ENCODE data around the gene PDE7B.

- RRBS = no CpG with 5 or more reads among the region's 10 CpGs
These were observed 8.8 kb downstream of the MYB start for GRCh38 chr6:135189465-135190659.

DNA sequence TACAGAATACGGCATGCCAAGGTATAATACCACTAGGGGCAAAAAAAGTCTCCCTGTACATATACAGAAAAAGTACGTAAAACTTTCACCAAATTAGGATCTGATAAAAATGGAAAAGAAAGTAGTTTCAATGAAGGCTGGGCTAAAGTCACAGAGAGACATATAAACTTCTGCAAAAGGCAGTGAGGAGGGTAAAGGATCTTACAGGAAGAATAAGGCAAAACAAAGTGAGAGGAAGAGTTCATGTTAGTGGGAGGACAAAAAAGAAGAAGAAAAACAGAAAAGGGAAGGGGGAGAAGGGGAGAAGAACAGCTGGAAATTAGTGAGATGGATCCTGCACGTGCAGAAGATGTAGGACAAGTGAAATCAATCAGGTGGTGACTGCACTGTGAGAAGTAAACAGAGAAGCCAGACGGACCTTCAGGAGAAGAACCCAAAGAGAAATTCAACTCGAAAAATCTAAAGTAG, 105.8 kb downstream of the MYB start:
- RRBS = no CpG with 5 or more reads among the region's 5 CpGs

DNA sequence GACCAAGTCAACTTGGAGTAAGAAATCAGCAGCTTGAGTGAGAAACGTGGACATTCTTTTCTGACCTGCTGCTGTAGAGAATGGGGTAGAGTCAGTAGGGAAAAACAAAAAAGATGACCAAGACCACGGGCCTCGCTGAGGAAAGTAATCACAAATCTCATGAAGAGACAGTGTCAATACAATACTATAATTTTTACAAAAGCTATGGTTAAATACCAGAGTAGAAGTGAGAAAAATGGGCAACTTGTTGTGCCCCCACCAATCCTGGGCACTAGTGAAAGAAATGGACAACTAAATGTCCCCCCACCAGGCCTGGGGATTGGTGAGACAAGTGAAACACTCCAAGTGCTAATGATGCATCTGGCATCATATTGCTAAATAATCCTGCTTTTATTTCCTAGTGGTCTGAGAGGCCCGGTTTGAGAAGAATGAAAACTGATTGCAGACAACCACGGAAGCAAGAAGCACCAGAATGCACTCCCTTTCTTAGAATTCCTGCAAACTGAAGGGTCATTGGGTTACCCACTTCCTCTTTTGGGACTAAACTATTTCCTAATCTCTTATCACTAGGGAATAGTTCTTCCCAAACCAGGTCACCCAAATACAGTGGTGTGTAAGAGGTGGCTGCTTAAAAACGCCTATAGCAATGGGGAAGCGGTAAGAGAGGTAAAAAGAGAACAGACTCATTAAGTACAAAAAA, 125.5 kb downstream of the MYB start:
- RRBS = no CpG with 5 or more reads among the region's 7 CpGs

DNA sequence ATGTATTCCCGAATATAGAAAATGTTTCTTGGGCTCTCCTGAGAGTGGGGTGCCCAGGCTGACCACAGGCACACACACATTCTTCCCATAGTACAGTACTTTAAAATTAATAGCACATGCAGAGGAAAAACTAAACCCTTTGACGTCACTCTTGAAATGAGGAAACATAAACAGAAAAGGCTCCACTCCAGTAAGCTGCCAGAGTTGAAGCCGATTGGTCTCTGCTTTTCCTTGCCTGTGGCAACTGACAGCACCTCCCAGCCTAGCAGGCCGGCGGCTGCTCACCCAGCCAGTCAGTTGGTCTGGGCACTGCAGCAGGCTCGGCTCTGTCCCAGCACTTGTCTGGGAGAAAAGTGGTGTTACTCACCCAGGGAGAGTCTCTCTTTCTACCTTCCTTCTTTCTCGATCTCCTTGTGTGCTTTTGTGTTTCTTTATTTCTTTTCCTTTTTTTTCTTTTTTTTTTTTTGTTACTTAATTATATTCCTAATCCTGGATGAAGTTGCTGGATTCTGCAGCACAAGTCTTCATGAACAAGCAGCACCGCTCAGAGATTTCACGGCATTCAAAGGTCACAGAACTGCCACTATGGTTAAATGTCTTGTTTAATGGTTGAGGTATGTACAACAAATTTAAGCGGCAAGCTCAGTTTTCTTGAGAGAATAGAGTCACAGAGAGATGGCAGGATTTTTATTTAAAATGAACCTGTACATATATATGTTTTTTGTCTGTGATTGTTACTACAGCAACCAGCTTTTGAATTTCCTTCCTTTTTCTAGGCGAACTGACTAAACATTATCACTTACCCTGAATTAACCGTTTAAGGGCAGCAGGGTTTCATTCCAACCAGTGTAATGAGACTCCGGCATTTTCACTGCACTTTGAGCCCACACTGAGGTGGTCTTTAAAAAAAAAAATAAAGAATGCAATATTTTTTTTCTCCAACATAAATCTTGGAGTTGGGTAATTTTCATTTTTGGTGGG, at the start of gene PDE7B:
Gene PDE7B, plus strand, starts transcription at position 296 of the 981 bp plus-strand sequence.
- RRBS = no CpG with 5 or more reads among the region's 13 CpGs

DNA sequence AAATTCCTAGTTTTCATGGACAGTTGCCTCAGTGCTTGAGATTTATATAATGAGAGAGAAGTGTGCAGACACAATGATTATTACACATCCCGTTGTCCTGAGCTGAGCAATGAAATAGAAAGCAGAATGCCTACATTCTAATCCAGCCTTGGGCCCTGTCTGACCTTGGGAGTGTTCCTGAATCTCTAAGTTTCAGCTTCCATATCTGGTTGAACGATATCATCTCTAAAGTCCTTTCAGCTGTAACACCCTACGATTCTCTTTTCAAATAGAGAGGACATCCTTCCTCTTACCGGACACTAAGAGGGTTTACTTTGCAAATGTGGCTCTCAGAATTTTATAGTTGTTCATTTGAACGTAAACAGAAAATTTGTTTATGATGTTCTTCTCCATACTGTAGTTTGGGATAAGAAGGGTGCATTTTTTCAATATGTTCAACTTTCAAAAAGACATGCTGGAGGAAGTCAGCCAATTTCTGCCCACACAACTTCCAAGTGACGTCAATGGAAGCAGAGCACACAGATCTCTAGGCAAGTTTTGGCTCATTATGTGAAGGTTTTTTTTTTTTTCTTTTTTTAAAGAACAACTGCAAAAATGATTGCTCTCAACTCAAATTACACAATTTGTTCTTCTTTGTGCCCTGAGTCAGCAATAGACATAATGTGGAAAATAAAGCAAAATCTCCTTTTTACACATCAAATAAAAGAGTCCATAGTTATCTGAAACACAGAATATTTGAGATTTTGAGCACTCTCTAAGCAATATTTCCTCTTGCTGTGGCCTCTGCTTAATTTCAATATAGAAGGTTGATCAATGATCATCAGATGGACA, 50.5 kb downstream of the PDE7B start:
- RRBS = no CpG with 5 or more reads among the region's 6 CpGs

- RRBS = no CpG with 5 or more reads among the region's 2 CpGs
These were observed 55.8 kb downstream of the PDE7B start for GRCh38 chr6:135907284-135907676.

DNA sequence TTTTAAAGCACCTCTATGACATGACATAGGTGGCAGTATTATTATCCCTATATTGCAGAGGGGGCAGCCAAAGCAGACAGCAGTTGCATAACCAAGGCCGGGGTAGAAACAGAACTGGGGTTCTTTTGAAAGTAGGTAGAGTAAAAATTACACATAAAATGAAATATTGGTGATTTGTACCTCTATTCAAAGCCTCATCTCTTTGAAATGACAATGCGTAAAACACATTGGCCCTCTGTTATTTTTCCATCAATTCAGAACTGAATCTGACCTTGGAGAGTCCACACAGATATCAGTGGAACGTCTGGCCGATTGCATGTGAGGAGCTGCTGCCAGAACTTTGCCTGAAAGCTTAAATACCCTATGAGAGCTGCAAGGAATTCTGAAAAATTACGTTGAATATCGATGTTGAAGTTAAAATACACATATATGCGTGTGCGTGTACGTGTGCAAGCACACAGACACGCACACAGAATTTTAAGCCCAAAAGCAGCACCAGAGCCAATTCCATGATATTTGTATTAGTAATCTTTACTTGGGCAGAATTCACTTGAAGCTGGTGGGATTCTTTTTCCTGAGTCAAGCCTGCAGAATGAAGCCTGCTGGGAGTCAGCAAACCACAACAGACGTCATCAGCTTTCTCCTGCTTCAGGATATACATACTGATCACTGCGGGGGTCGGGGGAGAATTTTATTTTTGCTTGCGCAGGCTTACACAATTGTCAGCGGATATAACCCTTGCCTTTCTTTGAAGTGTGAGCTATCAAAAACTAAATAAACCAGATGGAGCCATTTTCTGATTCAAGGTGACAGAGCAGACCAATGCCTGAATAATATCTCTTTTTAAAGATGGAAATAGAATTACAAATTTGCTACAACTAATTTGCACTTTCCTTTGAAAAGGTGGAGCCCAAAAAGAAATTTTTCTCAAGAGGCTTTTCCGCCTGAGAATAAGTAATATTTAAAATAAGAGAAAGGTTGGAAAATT, 163.4 kb downstream of the PDE7B start:
- RRBS = no CpG with 5 or more reads among the region's 16 CpGs

DNA sequence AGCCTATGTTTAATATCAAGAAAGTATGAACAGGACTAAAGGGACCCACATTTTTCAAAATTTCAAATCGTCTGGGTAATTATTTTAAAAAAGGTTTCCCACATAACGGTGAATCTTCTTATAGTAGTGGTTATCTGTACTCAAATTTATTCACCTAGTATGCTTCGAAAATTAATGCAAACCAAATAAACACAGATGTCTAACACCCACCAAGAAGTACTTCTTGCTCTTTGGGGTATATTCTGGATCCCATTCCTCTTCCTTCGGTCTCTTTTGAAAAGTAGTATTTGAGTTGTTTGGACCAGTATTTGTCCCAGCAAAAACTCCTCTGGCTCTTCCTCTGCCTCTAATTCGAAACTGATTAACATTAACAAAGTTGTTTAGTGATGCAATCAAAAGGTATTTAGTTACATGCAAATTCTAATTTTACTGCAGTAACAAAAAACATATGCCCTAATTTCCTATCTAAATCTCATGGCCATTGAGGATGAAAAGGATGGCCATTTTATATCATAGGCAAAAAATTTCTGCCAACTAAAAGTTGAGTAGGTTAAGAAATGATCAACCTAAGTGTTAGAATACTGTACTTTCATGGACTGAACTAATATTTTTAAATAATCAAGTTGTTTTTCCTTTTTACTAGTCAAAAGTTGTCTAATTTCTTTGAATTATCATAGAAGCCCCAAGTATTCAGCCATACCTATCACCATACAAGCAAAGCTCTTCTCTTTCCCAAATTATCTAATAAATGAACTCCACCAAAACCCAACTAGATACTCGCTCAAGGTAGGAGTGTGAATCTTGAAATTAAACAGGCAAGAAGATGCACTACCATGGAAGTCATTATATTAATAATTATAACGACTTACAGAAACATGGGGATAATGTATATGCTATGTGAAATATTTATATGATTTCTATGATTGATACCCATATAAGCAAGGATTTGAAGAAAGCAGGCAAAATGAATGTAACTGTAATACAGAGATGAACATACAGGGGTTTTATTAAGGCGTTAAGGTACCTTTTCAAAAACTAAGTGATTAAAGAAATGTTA, 17.0 kb upstream of the MTFR2 start:
- RRBS = no CpG with 5 or more reads among the region's 8 CpGs

GRCh38 chr6:136275279-136275879, 14.3 kb downstream of the BCLAF1 start:
- RRBS = no CpG with 5 or more reads among the region's 2 CpGs

GRCh38 chr6:136510643-136511111, 39.5 kb downstream of the MAP7 start:
- RRBS = no CpG with 5 or more reads among the region's 5 CpGs

DNA sequence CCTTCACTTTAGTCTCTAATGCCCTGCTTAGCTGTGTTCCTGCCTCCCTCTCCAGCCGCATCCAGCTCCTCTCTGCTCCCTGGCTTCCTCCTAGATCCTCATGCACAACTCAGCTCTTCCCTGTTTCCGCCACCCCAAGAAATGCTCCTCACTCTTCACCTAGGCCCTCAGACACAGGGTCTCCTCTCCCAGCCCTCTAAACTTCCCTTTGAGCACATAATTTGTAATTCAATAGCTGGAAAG, 37.2 kb downstream of the MAP3K5 start:
- RRBS = no CpG with 5 or more reads among the region's 2 CpGs

DNA sequence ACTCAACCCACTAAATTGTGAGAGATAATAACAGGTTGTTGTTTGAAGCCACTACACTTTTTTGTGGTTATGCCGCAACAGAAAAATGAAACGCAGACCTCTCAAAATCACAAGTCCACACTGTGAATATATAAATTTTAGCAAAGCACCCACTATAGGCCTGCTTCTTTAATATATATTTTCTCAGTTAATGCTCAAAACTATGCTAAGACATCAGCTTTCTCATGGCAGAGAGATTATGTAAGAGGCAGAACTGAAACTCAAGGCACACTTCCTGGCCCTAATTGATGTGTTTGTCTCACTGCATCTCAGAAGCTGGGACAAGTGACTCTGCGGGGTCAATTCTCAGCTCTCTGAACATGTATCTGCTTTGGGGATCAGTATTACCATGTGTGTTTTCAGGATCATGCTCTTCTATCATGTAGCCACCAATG, 27.7 kb downstream of the MAP3K5 start:
- RRBS = no CpG with 5 or more reads among the region's 3 CpGs

DNA sequence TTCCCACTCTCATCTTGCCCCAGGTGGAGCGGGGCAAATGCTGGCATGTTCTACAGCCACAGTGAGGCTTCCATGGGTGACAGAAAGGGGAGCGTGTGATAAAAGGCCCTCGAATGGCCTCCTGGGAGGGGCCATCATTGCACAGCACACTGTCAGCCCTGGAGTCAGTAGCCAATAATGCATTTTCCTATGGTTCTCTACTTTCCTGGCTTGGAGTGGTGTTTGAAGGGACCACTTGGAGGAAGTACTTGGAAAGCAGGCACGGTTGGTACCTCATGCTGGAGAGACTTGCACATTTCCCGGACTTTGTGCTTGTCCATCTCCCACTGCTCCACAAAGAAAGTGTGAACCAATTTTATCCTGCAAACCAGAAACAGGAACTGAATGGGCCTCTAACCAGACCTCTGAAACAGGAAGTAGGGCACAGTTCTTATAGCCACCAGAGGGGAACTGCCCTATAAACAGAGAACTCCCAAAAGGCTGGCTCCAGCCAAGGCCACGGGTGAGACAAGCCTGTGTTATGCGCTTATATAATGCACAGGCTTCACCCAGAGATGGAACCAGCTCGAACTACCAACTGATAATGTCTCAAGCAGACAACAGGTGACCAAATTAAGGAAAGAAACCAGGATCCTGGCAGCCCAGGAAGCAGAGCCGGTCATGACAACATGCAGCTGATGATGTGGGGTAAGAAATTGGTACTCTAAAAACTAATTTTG, 8.5 kb downstream of the MAP3K5 start:
- RRBS = no CpG with 5 or more reads among the region's 9 CpGs

- RRBS = no CpG with 5 or more reads among the region's 2 CpGs
These were observed 14.9 kb upstream of the IFNGR1 start for GRCh38 chr6:137234062-137234460.

DNA sequence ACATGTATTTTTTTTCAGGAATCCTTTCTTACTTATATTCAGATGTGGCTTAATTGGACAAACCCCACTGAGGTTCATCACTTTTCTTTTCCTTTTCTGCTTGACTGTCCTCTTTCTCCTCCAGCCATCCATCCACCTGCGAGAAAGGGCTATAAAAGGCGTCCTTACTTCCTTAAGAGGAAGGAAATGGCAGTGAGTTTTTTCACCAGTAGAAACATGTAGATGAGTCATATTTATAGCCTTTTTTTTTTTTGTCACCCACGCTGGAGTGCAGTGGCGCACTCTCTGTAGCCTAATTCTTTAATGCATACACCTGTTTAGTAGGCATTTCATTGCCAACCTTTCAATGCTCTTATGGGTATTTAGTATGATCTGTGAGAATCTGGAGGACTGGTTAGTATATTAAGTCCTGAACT, 15.3 kb upstream of the IFNGR1 start:
- RRBS = no CpG with 5 or more reads among the region's 4 CpGs

- RRBS = no CpG with 5 or more reads among the region's 7 CpGs
These were observed 105.0 kb downstream of the OLIG3 start for GRCh38 chr6:137389109-137389590.

- RRBS = no CpG with 5 or more reads among the region's 6 CpGs
These were observed 149.6 kb upstream of the TNFAIP3 start for GRCh38 chr6:137717201-137718063.

DNA sequence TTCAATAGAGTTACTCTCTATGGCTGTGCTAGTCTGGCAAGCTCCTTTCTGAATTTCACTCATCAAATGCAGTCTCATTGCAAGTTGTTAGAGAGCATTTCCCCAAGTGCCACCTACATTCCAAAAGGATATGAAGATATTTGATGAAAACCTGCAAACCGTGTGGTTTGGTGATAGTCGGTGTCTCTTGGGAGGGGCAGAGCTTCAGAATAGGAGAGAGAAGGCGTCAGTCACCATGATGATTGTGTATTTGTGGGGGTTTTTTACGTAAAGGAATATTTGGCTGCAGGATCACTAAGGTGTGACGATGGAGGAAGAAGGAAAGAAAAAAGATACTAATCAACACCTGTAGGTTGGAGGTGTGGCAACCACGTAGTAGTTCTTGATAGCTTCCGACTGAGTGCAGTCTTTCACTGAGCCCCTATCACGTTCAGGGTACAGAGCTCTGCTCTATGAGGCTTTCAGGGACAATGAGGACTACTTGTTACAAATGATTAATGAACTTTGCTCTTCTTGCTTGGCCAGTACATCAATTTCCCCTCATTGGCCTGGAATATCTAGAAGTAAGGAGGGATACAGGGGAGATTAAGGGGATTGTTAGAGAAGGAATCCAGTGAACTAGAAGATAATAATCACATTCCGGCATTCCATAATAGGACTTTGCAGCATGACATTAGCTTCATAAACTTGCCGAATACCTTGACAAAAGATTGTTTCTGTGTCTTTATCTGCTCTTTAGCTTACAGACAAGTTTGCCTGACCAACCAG, 73.0 kb upstream of the TNFAIP3 start:
- RRBS = no CpG with 5 or more reads among the region's 10 CpGs

Data from aortic smooth muscle cell (primary cell).